Colic lymph node (tissue), 1 donor: ENCODE results near the gene MRLN.

DNA sequence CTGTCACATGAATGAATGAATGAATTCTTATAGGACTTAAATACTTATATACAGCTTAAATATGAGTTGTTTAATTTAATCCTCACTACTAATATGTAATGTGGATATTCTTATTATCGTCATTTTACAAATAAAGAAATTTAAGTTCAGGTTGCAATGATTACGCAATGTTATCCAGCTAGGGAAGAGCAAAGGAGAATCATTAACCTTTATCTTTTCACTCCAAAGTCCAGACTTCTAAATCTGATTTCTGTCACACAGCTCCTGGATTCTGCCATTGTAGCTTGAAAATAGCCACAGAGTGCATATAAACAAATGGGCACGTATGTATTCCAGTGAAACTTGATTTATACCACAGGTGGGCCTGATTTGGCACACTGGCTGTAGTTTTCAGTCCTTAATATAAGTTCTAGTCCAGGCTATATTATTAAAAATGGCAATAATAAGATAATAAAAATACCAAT lies 181.7 kb upstream of the PHYHIPL start:
- PRO-cap, result no peak

DNA sequence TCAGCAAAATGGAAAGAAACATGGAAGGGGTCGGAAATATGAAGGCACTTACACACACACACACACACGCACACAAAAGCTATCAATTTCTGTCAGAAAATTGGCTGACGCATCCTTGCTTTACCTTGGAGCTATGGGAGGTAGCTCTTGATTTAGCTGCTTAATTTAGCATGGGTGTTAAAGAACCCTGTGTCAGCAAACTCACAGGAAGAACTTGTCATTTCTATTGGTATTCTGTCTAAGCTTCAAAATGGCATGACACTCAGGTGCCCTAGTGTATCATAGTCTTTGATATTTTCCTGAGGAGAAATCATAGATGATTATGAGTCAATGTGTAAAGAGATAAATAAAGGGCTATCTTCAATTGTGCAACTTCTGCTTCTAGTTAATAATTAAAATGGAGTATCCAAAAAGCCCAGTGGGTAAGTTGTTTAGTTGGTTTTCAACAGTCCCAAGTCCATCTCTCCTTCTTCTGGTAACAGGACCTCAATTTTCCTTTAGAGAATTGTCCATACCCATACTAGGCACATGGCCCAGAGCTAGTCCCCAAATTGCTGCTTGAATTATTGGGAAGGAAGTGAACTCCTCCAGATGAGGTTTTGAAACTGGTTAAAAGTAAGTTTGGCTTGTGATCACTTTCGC lies 169.1 kb upstream of the PHYHIPL start:
- PRO-cap, result no peak

GRCh38 chr10:59283186-59283811 lies 79.0 kb downstream of the FAM13C start:
- PRO-cap, result no peak

DNA sequence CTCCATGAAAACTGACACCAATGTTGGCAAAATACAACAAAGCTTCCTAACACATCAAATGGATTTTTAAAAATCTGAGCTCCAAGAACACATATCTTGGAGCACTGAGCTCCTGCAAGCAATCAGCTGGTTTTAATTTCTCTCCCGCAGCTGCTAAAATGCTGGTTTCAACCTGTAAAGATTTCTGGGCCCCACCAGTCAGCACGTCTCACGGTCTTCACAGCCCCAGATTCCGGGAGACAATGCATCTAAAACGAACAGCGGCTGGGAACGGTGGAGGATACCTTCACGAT lies 352 bp downstream of the FAM13C start:
- PRO-cap, result no peak

DNA sequence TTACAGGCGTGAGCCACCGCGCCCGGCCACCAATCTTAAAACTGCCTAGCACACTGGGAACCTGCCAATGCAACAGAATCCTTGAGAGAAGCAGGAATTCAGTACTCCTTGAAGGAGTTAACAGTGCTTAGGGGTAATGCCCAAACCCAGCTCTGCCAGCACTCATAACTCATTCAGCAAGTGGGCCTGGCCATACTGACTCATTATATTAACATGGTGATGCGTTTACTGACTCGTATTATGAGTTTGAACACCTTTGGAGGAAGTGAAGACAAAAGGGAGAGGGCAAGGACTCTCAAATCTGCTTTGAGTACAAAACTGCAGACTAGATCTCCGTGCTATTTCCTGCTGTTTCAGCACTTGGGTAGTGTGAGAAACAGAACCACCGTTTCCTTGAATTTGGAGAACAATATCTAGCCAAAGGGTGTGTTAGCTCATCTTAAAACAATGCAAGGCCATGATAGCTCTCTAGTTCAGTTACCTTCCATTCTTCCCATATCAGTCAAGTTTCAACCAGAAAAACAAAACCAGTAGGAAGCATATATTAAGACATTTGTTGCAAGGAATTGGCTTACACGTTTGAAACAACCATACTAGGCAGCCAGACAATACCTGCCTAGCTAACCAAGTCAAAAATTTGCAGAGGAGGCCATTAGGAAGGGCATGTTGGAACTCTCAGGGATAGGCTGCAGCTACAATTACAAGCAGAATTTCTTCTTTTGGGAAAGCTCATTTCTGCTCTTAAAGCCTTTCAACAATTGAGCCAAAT lies 30.7 kb downstream of the SLC16A9 start:
- PRO-cap, result no peak

DNA sequence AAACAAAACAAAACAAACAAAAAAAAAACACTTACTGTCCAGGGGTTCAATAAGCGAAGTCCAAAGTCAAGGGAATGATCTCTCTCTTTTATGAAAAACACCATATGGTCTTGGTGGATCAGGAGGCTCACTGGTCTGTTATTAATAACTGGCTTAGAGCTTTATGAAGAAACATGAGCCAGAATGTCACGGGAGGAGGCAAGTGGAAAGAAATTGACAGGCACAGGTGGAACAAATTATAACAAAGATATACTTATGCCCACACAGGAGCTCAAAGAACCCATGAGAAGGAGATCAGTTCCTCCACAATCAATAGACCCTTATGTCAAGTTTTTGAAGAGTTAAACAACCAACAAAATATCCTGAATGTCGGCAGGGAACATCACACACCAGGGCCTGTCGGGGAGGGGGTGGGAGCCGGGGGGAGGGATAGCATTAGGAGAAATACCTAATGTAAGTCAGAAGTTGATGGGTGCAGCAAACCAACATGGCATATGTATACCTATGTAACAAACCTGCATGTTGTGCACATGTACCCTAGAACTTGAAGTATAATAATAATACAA lies at the start of gene MRLN:
TSS of gene MRLN (minus strand) at position 137 of the 566 bp plus-strand sequence.
- PRO-cap, result no peak

- PRO-cap, result no peak
Measured at GRCh38 chr10:59806894-59807207, 53.6 kb upstream of the MRLN start.

- PRO-cap, result no peak
Measured at GRCh38 chr10:59869452-59870416, 36.6 kb downstream of the CCDC6 start.

DNA sequence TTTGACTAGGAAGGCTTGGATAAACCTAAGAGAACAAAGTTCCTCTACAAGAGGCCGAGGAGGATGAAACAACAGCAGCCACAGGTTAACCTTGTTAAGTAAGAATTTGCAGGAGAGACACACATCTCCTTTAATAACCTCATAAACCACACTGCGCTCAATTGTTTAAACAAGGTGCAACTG lies 632 bp upstream of the CCDC6 start:
- PRO-cap, result no peak

DNA sequence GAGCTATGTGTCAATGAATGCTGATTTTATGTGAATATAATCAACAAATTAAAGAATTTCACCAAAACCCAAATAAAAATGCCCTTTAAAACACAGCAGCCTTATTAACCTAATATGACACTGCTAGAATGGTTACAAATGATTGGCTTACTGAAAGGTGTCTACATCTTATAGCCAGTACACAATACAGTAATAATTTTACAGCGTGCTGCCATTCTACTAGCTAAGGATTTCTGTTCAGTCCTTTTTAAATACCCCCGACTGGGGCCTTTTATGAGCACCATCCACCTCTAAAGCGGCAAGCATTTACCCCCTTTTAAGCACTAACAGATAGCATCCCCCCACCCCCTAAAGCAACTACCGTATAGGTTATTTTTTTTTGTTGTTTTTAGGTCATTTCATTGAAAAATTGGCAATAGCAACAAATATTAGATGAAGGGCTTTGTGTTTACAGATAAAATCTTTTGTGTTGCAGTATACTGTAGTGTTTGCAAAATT lies 122.2 kb upstream of the CCDC6 start:
- PRO-cap, result no peak

- PRO-cap, result no peak
Measured at GRCh38 chr10:60172301-60172990, 217.2 kb downstream of the ANK3 start.

DNA sequence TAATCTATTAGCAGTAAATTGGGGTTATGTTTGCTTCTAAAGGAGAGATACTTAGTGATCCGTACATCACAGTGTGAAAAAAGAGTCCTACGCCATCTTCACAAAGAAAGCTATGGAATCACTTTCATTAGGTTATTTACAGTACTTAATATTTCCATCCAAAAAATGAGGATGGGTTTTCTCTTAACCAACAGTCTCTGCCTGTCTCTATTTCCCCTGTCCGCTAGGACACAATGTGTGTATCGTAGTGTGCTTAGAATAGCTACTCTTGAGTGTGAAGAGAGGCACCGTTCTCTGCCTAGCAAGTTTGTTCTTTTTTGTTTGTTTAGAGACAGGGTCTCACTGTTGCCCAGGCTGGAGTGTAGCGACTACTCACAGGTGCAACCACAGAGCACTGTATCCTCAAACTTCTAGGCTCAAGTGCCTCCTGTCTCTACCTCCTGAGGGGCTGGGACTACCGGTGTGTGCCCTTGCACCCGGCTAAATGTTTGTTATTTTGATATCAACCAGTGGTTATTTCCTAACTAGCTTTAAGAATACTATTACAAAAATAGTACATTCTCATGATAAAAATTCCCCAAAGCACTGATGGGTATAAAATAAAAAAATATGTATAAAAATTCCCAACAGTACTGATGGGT lies 121.9 kb downstream of the ANK3 start:
- PRO-cap, result no peak

DNA sequence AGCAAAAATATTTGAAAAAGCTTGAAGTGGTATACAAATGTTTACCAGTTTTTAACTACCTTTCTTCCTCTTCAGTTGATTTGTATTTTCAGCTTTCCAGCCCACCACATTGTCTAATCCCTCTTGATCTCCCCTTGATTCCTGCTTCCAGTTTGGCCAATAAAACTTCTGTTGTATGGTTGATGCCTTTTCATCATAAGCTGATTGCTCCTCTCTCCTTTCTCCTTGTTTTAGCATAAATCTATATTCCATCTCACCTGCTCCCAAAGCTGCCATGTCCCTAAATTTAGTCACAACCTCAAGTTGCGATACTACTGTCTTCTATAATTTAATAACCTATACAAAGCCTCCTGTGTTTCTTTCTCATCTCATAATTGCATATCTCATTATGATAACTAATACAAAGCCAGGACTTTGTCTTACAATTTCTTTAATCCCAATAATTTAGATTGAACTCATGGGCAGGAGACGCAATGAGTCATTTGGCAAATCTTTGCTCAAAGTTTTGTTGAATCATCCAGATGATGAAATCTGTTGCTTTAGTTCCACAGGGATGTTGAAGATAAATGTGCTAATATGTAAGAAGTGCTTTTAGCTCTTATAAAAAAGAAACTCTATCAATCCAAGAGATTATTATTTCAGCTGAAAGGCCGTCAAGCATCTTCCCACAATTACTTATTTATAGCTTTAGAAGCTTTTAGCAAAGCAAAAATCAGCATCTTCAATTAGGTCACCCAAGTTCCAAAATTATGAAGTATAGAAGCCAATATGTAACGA lies 36.6 kb upstream of the ANK3 start:
- PRO-cap, result no peak

DNA sequence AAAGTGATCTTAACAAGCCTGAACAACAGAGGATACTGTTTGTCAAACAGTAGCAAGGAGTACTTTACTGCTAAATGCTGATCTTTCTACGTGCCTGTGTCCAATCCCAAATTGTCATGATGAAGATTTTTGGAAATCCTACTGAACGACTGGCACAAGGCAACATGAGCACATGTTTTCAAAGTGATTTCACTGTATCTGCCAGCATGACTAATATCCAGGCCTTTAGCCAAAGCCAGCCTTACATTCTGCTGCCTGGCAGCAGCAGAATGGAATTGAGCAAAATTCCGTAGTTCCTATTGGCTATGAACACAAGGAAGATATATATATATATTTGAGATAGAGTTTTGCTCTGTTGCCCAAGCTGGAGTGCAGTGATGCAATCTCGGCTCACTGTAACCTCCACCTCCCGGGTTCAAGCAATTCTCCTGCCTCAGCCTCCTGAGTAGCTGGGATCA lies 91.5 kb upstream of the ANK3 start:
- PRO-cap, result no peak

DNA sequence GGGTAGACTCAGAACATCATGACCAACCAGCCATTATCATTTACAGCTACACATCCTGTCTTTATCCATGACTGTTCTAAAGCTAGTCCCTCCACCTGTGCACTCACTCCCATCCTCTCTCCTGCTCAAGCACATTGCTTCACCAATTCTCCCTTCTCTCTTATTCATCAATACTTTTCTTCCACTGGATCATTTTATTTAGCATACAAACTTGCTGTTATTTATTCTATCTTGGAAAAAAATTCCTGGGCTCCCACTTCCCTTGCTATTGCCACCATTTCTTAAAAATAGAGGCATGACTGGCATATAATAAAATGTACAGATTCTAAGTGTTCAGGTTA lies 100.8 kb upstream of the ANK3 start:
- PRO-cap, result no peak

DNA sequence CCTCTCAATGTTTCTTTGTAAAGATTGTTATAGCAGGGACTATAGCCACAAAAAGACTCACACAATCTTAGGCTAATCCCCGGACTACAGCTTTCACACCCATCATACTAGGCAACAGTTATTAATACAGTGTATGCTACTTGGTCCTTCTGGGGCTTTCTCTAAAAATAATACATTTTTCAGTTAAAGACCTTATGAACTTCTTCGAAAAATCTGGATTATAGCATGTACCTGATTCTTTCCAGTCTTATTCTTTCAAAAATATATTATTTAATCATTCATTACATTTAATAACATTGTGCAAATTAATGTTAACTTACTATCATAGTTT lies 184.1 kb upstream of the CDK1 start:
- PRO-cap, result no peak

GRCh38 chr10:60627758-60628321 lies 150.4 kb upstream of the CDK1 start:
- PRO-cap, result no peak

DNA sequence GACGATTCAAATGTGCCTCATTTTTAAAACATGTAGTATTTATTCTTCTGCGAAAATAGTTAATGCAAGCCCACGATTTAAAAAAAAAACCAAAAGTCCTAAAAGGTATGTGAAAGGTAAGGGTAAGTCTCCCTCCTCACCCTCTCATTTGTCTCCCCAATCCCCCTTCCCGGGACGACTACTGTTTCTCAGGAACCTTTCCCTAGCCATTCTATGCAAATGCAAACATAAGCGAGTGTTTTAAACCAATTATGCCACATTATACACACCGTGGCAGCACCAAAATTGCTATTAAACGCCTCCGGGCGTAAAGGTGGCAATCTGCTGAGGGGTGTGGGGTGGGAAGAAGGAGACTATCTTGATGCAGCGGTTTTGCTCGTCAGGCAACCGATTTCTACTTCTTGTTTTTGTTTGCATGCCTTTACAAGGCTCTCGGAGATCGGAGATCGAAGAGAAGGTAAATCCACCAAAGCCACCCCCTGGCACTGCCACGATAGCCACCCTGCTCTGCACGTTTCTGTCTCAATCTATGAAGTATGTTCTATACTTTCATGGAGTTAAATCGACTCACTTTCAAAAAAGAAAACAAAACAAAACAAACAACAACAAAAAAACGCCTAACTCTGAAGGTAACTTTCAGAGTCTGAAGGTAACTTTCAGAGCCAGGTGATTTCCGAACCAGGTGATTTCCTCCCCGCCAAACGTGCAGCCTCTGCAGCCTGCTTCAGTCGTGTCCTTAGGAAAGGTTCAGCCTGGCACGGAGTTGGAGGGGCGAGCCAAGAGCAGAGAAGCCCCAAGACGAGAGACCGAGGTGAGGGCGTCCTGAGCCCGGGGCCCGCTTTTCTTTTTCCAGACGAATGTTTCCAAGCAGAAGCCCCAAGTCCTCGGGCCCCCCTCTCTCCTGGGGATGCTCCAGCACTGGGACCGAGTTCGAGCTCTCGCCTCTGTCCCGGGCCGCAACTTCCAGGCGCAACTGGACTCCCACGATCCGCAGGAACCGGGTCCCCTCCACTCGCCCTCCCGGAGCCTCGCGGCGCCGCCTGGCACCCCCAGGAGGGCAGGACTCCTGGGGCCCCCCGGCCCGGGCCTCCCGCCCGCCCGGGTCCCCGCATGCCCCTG lies 45.8 kb upstream of the CDK1 start:
- PRO-cap, result bidirectional peak, plus-strand start at position 397 of the sequence, minus-strand start at position 396 of the sequence

DNA sequence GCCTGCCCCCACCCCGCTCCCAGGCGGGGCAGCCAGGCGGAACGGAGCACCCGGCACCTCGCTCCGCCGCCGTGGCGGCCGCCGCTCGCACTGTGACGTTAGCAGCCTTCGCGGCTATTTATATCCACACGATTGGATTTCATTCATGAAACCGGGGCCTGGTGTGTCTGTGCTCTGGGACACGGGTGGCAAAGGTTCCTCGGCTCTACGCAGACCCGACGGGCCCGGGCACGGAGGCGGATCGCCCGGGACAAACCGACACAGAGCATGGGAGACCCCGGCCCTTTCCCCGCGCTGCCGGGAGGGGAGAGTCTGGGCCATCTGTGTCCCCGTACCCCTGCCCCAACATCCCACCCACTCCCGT lies 230 bp upstream of the RHOBTB1 start:
- PRO-cap, result bidirectional peak, plus-strand start at position 146 of the sequence, minus-strand start at position 94 of the sequence

- PRO-cap, result no peak
Measured at GRCh38 chr10:60978437-60978778, 34.4 kb upstream of the RHOBTB1 start.